ENCODE results near the genes CCDC125, SERF1A and SMN1.

GRCh38 chr5:67514879-67515587 lies 318.4 kb upstream of the CD180 start:
- PRO-cap, 2 experiments: no peak in any of the 2 experiments
- RAMPAGE, long total RNA, 4 experiments: no peak in any of the 4 experiments

GRCh38 chr5:67606237-67606784 lies 409.7 kb upstream of the CD180 start:
- PRO-cap, 2 experiments: no peak in any of the 2 experiments
- RAMPAGE, long total RNA, 4 experiments: no peak in any of the 4 experiments

GRCh38 chr5:67773875-67774648 lies 441.5 kb upstream of the PIK3R1 start:
- PRO-cap, 2 experiments: no peak in any of the 2 experiments
- RAMPAGE, long total RNA, 4 experiments: no peak in any of the 4 experiments

- PRO-cap, 2 experiments: no peak in any of the 2 experiments
- RAMPAGE, long total RNA, 4 experiments: no peak in any of the 4 experiments
These were observed 415.5 kb upstream of the PIK3R1 start for GRCh38 chr5:67800106-67800489.

- PRO-cap, 2 experiments: no peak in any of the 2 experiments
- RAMPAGE, long total RNA, 4 experiments: no peak in any of the 4 experiments
These were observed 407.3 kb upstream of the PIK3R1 start for GRCh38 chr5:67808281-67808710.

GRCh38 chr5:67972013-67972574 lies 243.5 kb upstream of the PIK3R1 start:
- PRO-cap, 2 experiments: no peak in any of the 2 experiments
- RAMPAGE, long total RNA, 4 experiments: no peak in any of the 4 experiments

GRCh38 chr5:68404956-68405504 lies 189.5 kb downstream of the PIK3R1 start:
- PRO-cap, 2 experiments: no peak in any of the 2 experiments
- RAMPAGE, long total RNA, 4 experiments: no peak in any of the 4 experiments

DNA sequence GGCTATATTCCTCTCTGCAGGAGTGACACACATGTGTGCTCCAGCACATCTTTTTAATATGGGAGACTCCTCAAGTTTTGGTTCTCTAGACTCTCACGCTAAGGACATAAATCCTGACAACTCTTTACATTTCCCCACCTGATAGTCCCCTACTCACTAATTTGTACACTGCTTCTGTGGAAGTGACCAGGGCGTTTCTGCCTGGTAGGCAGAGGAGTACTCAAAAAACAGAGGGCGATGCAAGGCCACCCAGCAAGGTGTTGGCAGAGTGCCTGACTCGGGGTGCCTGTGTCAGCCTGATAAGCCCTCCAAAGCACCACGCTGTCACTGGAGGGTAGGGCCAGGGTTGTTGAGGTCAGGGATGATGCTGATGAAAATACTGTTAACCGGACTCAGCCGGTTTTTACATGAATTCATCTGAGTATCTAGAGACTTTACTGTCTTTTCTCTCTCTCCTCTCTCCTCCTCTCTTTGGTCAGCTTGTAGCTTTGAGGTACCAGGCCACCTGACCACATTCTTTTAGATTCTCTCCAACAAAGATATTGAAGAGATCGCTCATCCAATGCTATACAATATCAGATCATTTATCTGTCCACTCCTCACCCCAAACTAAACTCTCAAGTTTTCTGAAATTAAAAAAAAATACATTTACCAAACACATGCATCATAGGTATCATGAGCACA lies 205.1 kb downstream of the PIK3R1 start:
- PRO-cap, 2 experiments: no peak in any of the 2 experiments
- RAMPAGE, long total RNA, 4 experiments: no peak in any of the 4 experiments

DNA sequence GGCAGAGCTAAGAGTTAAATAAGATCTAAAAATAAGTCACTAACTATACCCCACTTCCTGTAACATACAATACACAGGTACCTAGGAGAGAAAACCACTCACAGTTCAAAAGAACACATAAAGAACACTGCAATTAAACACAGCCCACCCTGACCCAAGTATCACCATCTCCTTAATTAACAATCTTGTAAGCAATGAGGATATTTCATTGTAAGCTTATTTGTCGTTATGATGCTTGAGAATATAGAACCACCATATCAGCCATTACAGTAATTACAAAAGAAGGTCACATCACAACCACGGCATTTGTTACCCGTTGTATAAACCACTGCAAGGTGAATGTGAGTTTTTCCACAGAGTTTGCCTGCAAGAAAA lies 382.1 kb upstream of the SLC30A5 start:
- PRO-cap, 2 experiments: no peak in any of the 2 experiments
- RAMPAGE, long total RNA, 4 experiments: no peak in any of the 4 experiments

DNA sequence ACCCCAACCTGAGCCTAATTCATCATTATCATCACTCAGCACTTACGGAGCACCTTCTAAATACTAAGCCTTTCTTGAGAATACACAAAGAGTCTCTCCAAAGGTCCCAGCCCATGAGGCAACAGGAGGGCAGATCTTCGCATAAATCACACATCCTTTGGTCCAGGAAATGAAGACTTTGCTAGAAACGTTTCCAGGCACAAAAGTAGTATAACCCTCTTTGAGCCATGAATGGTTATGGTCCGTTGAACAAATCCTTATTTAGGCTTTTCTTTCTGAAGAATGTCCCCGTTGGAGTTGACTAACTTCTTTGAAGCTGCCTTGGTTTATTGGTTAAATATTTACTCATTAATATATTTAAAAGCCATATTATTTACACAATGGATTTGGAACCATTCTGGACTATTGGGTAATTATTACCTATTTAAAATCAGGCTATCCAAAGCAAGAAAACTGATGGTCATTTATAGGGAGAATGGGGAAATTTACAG lies 347.7 kb upstream of the SLC30A5 start:
- PRO-cap, 2 experiments: no peak in any of the 2 experiments
- RAMPAGE, long total RNA, 4 experiments: no peak in any of the 4 experiments

- PRO-cap, 2 experiments: peak in 2 of 2 experiments; most common plus-strand start chr5:69332855 (in 1); most common minus-strand start chr5:69332744 (in 1)
- RAMPAGE, long total RNA, 4 experiments: start-site peak on the minus strand in 4 of 4 experiments, at chr5:69332728-69332823 at its widest, 32 to 688 reads per replicate
These were observed at the start of gene CCDC125 for GRCh38 chr5:69332488-69333011. TSS of gene CCDC125 (minus strand) at chr5:69332801.

DNA sequence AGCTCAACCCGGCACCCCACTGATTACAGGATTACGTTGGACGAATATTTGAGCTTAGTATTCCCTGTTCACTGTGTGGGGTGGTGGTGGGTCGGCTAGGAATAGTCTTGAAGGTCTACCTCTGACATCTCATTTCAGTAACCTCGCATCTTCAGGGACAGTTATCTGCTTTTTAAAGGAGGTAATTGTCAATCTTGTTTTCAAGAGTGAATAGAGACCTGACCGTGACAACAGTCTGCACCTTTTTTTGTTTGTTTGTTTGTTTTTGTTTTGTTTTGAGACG lies 427 bp downstream of the RAD17 start:
- PRO-cap, 2 experiments: no peak in any of the 2 experiments
- RAMPAGE, long total RNA, 4 experiments: no peak in any of the 4 experiments

- PRO-cap, 2 experiments: no peak in any of the 2 experiments
- RAMPAGE, long total RNA, 4 experiments: start-site peak on the plus strand in 1 of 4 experiments, at chr5:69410507-69410516 at its widest, 17 reads per replicate
These were observed 4.6 kb upstream of the MARVELD2 start for GRCh38 chr5:69410372-69410617.

- PRO-cap, 2 experiments: no peak in any of the 2 experiments
- RAMPAGE, long total RNA, 4 experiments: start-site peak on the plus strand in 1 of 4 experiments, at chr5:69493664-69493954 at its widest, 18 reads per replicate
These were observed 823 bp downstream of the OCLN start for GRCh38 chr5:69493148-69494077.

DNA sequence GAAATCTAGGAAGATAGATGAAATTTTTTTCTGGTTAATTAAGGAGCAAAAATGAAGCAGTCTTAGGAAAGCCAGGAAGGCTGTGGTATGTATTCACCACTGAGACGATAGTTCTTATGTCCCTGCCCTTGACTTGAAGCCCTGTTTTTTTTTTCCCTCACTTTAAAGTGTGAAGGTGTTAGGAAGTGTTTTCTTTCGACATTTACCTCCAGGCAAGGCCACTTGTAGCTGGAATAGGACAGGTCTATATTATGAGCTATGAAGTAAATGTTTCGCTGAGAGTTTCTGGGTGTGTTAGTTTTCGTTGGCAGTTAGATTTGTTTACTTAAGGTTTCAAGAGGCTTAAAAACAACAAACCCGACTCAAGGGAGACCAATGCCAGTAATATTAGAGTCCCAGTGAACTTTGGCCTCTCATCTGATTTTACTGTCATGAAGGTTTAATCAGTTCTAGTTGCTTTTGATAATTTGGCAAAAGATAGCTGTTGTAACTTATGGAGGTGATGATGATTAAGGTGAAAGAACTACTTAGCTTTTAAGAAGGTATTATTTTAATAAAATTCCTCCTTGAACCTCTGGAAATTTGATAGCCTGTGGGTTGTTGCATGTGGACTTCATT lies 25.2 kb downstream of the OCLN start:
- PRO-cap, 2 experiments: no peak in any of the 2 experiments
- RAMPAGE, long total RNA, 4 experiments: no peak in any of the 4 experiments

DNA sequence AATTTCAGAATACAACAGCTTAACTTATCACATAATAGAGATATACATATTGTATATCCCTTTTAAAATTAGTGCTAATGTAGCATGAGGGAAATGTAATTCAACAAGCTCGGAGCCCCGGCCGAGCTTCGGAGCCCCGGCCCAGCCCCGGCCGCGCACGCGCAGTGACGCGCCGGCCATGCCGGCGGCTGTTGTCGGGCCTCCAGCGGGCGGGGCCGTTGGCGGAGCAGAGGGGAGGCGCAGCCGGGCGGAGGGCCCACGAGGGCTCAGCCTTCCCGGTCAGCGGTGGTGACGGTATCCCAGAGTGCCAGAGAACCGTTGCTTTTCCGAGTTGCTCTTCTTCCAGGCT lies at the start of gene SERF1A:
Gene SERF1A (plus strand): TSS at position 164 of the 349 bp plus-strand sequence.
- PRO-cap, 2 experiments: no peak in any of the 2 experiments
- RAMPAGE, long total RNA, 4 experiments: no peak in any of the 4 experiments

DNA sequence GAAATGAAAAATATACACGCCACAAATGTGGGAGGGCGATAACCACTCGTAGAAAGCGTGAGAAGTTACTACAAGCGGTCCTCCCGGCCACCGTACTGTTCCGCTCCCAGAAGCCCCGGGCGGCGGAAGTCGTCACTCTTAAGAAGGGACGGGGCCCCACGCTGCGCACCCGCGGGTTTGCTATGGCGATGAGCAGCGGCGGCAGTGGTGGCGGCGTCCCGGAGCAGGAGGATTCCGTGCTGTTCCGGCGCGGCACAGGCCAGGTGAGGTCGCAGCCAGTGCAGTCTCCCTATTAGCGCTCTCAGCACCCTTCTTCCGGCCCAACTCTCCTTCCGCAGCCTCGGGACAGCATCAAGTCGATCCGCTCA lies at the start of gene SMN1:
Gene SMN1 (plus strand): TSS at position 166 of the 368 bp plus-strand sequence.
- PRO-cap, 2 experiments: no peak in any of the 2 experiments
- RAMPAGE, long total RNA, 4 experiments: no peak in any of the 4 experiments

GRCh38 chr5:71446577-71446896 lies 8.9 kb upstream of the BDP1 start:
- PRO-cap, 2 experiments: no peak in any of the 2 experiments
- RAMPAGE, long total RNA, 4 experiments: no peak in any of the 4 experiments

- PRO-cap, 2 experiments: no peak in any of the 2 experiments
- RAMPAGE, long total RNA, 4 experiments: no peak in any of the 4 experiments
These were observed 55.2 kb downstream of the BDP1 start for GRCh38 chr5:71510277-71511328.

- PRO-cap, 2 experiments: no peak in any of the 2 experiments
- RAMPAGE, long total RNA, 4 experiments: no peak in any of the 4 experiments
These were observed 65.1 kb upstream of the MCCC2 start for GRCh38 chr5:71522066-71522481.